CD14-positive monocyte (primary cell): ENCODE measurements around a stretch of chr7.

DNA sequence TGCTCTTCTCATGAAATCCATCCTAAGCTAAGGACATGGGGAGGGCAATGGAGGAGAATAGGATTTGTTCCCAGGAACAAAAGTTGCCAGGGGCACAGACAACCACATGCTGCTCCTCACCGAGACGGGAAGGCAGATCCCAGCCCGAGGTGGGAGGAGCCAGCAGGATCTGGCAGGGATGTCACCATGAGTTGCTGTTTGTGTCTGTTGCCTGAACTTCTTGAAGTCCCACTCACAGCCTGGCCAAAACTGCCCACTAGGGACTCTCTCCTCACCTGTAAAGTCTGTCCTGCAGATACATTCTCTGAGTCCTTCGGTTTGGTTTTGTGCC, 279.0 kb downstream of the ACTR3B start:
- CAGE, long polyA plus RNA = no peak

- CAGE, long polyA plus RNA = no peak
These were observed 279.2 kb downstream of the DPP6 start for GRCh38 chr7:154331328-154331809.

- CAGE, long polyA plus RNA = no peak
These were observed 75.0 kb downstream of the PAXIP1 start for GRCh38 chr7:154927862-154928348.

DNA sequence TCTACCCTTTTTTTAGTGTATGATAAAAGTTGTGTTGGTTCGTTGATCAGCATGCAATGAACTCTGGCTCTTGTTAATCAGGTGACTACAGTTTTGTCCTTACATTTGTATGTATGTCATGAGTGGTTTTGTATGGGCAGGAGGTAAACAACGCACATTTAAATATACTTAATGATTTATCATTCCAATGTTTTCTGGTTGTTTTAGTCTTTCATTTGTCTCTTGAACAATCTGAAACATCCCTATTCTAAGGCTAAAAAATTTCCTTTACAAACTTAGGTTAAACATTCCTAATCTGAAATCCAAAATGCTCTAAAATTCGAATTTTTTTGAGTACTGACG, 1.7 kb upstream of the PAXIP1 start:
- CAGE, long polyA plus RNA = no peak

GRCh38 chr7:155309123-155309972, 11.7 kb downstream of the INSIG1 start:
- CAGE, long polyA plus RNA = no peak

GRCh38 chr7:155333815-155334107, 36.1 kb downstream of the INSIG1 start:
- CAGE, long polyA plus RNA = no peak

DNA sequence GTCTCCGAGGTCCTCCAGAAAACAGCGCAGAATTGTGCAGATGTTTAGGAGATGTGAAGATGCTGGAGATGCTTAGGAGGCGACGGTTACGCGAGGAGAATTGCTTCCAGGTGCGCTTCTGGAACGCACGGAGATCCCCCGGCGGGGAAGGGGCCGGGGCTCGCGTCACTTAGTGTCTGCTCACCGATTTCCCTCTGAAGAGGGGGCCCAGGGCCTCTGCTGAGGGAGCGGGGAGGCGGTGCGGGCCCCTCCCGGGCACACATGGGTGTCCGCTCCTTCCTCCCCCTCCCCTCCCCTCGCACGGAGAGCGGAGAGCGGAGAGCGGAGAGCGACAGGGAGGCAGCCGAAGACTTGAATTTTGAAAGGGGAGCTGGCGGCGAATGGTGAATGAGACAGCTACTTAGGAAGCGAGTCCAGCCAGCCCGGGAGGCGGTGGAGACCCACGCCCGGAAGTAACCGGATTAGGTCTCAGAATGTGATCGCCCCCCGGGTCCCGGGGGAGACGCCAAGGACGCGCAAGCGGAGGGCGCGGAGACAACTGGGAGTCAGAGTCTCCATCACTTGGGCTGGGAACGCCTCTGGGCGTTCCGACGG, 8.7 kb upstream of the EN2 start:
- CAGE, long polyA plus RNA = no peak

DNA sequence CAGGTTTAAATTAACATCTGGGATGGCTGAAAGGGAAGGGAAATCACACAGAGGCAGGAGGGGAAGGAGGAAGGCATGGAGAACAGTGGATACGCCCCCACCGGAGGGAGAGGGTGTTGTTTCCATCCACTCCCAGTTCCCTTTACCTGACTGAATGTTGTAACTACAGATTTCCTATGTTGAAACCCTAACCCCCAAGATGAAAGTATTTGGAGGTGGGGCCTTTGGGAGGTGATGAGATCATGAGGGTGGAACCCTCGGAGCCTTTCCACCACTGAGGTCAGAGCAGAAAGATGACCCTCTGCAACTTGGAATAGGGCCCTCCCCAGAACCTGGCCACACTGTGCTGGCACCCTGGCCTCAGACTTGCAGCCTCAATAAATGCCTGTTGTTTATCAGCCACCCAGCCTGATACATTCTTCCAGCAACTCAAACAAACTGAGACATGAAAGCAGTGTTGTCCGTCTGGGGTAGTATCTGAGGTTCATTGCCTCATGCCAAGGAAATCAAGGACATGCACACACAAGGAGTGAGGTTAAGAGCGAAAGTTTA, 48.7 kb upstream of the CNPY1 start:
- CAGE, long polyA plus RNA = no peak

DNA sequence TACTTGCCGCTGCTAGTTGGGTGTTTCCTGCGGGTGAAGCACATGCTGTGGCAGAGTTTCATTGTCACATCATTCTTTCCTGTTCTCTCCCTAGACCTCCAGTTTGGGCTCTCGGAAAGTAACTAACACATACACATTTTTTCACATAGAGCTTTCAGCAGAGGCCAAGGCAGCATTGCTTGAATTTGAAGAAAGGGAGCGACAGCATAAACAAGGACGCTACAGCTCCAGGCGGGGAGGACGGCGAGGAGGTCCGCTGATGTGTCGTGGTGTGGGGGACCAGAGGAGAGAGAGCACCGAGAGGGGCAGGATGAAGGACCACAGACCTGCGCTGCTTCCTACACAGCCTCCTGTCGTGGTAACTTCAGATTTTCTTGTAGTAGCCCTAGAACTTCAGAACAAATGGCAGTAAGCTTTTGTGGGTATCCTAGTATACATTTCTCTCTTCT, 62.3 kb downstream of the RBM33 start:
- CAGE, long polyA plus RNA = no peak

- CAGE, long polyA plus RNA = no peak
These were observed 48.7 kb downstream of the SHH start for GRCh38 chr7:155763491-155764090.

DNA sequence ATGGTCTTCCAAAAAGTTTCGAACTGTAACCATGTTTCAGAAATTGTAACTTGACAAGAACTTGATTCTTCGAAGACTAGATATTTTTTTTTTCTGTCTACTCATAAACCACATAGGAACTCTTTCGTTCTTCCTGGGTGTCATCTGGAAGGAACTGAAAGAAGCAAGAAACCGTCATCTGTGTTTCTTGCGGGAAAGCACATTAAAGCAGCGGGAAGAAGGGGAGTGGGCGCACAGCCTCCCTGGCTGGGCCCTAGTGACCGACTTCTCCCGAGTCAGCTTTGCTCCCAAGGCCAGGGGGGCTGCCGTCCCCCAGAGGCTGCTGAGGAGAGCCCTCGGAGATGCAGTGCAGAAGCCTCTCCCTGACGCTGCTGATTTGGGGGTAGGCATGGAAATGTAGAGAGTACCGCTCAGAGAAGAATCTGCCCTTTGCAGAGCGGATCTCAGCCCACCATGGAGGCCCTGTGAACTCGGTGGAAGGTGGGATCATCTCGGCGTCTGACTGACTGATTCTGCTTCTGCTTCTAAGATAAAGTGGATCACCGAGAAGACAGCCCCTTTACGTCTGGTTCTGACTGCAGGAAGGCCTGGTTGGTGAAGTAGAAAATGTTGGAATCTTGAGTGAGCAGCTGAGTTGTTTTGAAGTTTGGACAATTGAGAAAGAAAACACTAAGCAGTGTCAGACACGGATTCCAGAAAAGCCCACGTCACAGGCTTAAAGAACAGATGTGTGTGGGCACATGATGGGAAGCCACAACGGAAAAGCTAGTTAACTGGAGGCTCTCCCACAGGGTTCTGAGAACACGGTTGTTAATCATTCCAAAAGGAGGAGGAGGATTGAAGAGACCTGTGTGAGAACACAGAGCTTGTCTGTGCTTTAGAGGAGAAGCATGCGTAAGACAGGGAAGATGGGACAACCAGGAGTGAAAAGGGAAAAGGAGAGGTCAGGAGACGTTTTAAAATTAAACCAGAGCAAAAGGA, 42.8 kb downstream of the SHH start:
- CAGE, long polyA plus RNA = no peak

DNA sequence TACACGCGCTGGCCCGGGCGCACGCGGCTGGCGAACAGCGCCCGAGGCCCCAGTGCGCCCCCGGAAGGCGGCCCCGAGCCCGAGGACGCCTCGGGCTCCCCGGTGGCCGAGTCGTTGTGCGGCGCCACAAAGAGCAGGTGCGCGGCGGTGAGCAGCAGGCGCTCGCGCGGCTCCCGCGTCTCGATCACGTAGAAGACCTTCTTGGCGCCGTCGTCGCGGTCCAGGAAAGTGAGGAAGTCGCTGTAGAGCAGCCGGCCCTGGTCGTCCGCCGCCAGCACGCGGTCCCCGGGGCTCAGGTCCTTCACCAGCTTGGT, 9.0 kb downstream of the SHH start:
- CAGE, long polyA plus RNA = no peak

DNA sequence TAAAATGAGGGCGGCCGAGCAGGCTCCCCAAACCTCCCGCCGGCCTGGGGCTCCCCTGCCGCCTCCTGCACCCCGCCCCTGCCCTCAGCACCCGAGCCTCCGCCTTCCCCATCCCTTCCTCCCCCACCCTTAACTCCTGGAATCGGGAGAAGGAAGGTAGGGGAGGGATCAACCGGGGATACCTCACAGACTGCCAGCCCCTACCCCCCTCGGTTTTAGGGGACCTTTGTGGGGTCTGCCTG, 3.0 kb downstream of the SHH start:
- CAGE, long polyA plus RNA = no peak

- CAGE, long polyA plus RNA = no peak
These were observed 109.7 kb upstream of the SHH start for GRCh38 chr7:155921991-155922244.

DNA sequence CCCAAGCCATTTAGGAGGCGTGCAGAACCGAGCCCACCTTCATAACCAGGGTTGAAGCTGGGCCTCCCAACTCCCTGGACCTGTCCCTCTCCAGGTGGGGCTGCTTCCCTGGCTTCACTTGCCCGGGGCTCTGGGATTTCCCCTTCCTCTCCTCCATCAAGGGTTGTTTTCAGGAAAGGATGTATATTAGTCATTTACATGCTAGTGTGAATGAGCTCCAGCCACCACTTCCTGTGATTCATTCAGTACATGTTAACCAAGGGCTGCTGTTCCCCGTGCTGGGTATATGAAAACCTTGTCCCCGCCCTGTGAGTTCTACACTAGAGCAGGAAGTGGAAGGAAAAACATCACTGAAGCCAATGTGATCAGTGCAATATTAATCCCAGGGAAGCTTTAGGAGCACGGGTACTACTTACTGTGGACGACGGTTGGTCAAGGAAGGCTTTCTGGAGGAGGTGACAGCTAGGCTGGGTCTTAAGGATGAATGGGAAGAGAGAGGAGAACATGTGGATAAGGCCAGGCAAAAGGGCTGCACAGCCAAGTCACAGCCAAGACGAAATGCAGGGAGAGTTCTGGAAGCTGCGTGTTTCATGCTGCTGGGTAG, 150.1 kb upstream of the SHH start:
- CAGE, long polyA plus RNA = no peak

- CAGE, long polyA plus RNA = no peak
These were observed 833 bp upstream of the RNF32 start for GRCh38 chr7:156639529-156640353.

- CAGE, long polyA plus RNA = no peak
These were observed 42.3 kb downstream of the RNF32 start for GRCh38 chr7:156682548-156683516.

GRCh38 chr7:156762780-156763395, 122.3 kb downstream of the RNF32 start:
- CAGE, long polyA plus RNA = no peak

- CAGE, long polyA plus RNA = no peak
These were observed 801 bp downstream of the LMBR1 start for GRCh38 chr7:156891873-156892891.

DNA sequence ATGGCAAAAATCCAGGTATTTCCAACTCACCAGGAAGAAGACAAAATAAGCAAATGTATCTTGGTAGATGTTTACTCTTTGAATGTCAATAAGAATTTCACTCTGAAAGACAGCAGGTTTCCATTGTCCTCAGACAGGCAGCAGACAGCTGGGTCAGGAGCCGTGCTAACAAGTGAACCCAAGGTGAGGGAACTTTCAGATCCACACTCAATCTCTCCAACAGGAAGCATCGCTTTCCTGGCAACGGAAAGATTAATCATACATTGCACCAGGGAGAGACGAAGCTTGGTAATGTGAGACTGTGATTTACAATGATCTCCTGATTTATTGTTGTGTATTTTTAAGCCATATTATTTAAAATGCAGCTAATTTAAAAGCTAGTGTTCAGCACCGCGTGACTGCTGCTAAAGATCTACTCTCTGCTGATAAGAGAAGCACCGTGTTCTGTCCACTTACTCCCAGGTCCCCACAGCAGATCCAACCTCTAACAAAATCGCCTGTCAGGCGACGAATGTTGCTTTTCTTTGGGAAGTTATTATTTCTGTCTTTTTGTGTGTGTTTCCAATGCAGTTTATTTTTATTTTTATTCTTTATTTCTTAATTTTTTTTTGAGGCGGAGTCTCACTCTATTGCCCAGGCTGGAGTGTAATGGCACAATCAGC, 17.4 kb upstream of the NOM1 start:
- CAGE, long polyA plus RNA = no peak